Iris pigment epithelial cell (primary cell): ENCODE data around the genes TTC23L and AGXT2.

DNA sequence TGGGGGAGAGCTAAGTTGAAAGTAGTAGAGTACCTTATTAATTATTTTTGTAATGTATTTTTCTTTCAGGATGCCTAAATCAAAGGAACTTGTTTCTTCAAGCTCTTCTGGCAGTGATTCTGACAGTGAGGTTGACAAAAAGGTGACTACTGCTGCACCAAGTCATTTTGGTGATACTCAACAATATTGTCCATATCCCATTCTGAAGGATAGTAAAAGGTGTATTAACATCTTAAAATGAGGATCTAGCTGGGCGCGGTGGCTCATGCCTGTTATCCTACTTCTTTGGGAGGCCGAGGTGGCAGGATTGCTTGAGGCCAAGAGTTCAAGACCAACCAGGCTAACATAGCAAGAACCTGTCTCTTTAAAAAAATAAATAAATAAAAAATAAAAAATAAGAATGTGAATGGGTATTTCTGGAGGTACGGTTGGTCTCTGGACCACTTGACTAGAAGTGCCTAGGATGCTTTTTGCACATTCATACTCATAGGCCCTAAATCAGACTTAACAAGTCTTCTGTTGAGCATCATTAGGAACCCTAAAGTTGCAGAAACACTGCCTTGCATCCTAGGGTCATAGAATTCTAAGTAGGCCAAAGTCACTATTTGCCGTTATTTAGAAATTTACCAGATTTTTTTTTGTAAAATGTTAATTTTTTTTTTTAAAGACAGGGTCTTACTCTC is 3.2 kb downstream of the SUB1 start:
- RRBS = no CpG with 5 or more reads among the region's 5 CpGs

- RRBS = no CpG with 5 or more reads among the region's 9 CpGs
Measured at GRCh38 chr5:32630321-32631023, 45.1 kb downstream of the SUB1 start.

- RRBS = no CpG with 5 or more reads among the region's 1 CpG
Measured at GRCh38 chr5:33239092-33239586, 201.6 kb upstream of the TARS1 start.

- RRBS = no CpG with 5 or more reads among the region's 9 CpGs
Measured at GRCh38 chr5:33240444-33241083, 200.2 kb upstream of the TARS1 start.

DNA sequence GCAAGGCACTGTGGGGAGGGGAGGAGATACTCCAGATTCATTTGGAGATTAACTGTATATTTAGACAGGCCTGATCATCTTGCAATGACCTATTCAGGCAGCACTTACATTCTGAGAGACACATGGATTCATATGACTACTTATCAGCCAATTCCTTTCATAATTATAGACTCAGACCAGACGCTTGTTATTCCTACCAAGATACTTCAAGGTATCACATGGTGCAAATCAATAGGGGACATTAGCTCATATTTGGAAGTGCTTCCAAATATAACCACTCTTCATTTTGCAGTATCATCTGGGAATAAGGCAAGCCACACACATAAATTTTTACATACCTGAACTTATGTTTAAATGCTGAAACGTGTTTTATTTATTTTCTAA is 153.5 kb upstream of the TARS1 start:
- RRBS = no CpG with 5 or more reads among the region's 2 CpGs

- RRBS = no CpG with 5 or more reads among the region's 21 CpGs
Measured at GRCh38 chr5:33297805-33298248, 142.9 kb upstream of the TARS1 start.

DNA sequence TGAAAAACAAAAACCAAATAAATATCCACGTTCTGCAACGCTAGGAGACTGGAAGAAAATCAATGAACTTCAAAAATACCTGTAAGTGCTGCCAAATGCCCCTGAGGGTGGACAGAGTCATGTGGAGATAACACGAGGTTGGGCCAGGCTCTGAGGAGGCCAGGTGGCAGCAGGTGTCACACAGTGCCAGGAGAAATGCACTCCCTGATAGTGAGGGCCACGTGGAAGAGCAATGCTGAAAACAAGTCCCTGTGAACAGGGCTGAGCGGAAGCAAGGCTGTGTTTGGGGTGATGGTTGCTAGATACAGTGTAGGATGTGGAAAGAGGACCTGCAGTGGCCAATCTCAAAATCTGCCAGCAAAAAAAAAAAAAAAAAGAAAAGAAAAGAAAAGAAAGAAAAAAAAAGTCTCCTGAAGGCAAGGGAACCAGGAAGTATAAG is 16.9 kb downstream of the C1QTNF3 start:
- RRBS = no CpG with 5 or more reads among the region's 5 CpGs

DNA sequence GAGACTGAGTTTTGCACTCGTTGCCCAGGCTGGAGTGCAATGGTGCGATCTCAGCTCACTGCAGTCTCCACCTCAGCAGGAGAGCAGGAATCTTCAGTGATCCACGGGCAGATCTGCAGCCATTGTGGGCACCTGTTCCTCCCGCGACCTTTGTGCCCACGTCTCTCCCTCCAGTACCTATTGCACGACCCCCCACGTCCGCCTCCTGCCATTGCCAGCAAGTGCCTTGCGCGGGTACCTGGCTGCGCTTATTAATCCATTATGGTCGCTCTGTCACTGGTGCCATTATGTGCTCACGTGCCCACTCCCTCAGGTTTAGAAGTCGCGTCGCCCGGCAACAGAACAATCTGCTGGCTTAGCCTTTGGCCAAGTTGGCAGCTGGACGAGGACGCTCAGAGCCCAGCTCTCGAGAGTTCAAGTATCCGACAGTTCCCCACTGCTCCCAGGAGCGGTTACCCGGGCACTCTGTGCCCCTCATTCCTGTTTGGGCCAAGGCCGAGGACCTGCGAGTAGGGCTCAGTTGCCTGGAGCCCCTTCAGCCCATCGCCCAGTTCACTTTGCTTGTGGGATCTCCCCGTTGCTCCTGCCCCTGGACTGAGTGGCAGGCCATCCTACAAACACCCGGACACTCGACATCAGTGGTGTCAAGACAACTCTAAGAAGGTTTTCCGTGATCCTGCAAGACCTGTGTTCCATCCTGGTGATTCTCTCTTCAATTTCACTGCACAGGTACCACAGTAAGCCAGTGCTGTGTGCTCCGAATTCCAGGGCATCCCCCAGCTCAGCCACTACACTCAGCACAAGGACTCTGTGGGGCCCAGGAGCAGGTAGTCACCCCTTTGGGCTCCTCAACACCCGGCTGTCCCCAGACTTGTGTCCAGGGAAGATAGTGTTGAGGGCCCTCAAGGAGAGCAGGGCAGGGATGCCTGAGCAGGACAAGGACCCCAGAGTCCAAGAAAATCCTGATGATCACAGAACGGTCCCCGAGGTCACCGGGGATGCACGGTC is 146.5 kb upstream of the C1QTNF3 start:
- RRBS = no CpG with 5 or more reads among the region's 37 CpGs

GRCh38 chr5:34496608-34496812 is 159.6 kb upstream of the RAI14 start:
- RRBS = no CpG with 5 or more reads among the region's 3 CpGs

- RRBS = no CpG with 5 or more reads among the region's 20 CpGs
Measured at GRCh38 chr5:34657516-34658015, 1.4 kb downstream of the RAI14 start.

DNA sequence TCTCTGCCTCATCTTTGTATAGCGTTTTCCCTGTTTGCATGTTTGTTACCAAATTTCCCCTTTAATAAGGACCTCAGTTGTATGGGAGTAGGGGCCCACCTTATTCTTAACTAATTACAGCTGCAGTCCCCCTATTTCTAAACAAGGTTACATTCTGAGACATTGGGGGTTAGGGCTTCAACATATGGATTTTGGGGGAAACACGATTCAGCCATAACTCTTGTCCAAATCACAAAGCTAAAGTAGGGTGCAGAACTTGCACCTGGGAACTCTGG is 43.3 kb downstream of the RAI14 start:
- RRBS = no CpG with 5 or more reads among the region's 2 CpGs

- RRBS = 2% methylated on average over 34 of the region's 74 CpGs
Measured at GRCh38 chr5:34838515-34839588, at the start of gene TTC23L. TTC23L (plus strand) TSS chr5:34839164.

- RRBS = no CpG with 5 or more reads among the region's 9 CpGs
Measured at GRCh38 chr5:35047558-35048221, at the start of gene AGXT2. AGXT2 (minus strand) TSS chr5:35047949.

DNA sequence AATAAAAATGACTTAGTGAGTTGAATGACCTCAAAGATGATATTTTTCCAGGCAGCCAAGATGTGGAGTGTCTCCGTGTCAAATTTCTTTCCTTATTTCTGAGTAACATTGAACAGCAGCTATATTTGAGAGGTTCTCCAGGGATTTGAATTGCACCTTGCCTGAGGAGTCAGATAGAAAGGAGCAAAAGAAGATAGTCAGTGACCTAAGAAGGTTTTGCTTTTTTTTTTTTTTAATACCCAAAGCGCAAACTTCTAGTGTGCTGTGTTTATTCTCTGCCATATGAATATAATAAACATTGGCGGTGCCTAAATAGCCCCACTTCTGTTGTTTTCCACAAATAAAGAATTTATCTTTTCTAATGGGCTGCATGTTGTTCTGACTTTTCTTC is 467 bp upstream of the PRLR start:
- RRBS = no CpG with 5 or more reads among the region's 3 CpGs

- RRBS = no CpG with 5 or more reads among the region's 3 CpGs
Measured at GRCh38 chr5:35860073-35860517, 3.4 kb downstream of the IL7R start.

- RRBS = no CpG with 5 or more reads among the region's 5 CpGs
Measured at GRCh38 chr5:36079331-36079573, 12.6 kb upstream of the UGT3A2 start.

DNA sequence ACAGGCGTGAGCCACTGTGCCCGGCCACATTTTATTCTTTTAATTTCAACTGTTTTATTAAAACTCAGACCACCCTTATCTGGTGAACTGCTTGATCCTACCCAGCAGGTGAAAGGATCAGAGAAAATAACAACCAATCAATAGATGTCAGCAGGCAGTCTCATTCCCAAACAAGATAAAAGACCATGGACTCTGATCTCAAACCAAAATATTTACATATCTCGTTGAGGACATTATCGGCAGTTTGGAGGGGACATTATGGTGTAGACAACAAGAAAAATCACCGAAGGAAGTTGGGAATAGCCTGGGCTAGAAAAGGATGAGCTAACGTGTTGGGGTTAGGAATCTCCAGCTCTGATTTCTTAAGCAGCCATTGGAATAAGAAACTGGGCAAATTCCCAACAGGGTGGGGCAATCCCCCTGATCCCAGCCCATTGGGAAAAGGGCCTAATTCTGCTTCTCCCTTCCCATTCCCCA is 101.6 kb upstream of the RANBP3L start:
- RRBS = no CpG with 5 or more reads among the region's 6 CpGs

GRCh38 chr5:36521824-36522192 is 84.6 kb upstream of the SLC1A3 start:
- RRBS = 58% methylated on average over 3 of the region's 6 CpGs

DNA sequence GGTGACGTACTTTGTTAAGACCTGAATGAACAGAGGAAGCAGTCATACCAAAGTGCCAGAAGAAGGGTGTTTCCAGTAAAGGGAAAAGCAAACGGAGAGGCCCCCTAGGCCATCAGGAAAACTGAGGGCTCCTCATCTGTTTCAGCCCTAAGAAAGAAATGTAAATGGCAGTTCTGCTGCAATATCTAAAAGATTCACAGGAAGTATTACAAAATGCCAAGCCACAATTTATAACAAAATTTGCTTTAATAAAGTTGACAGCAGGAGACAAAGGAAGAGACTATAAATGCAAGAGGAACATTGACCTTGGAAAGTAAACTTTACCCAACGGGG is 71.3 kb downstream of the SLC1A3 start:
- RRBS = no CpG with 5 or more reads among the region's 3 CpGs

GRCh38 chr5:36704123-36704664 is 97.8 kb downstream of the SLC1A3 start:
- RRBS = no CpG with 5 or more reads among the region's 2 CpGs